ENCODE results near the gene ZNF746.

DNA sequence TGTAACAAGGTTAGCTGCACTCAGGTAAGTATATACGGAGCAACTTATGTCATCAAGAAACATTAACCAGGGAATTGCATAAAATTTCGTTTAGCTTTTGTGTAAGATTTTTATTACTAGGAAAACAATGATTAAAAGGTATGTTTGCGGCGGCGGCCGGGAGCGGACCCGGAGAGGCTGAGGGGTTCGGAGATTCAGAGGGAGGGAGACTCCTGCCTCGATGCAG is 533.8 kb upstream of the CNTNAP2 start:
- PRO-cap, 2 experiments, result no peak in any of the 2 experiments

DNA sequence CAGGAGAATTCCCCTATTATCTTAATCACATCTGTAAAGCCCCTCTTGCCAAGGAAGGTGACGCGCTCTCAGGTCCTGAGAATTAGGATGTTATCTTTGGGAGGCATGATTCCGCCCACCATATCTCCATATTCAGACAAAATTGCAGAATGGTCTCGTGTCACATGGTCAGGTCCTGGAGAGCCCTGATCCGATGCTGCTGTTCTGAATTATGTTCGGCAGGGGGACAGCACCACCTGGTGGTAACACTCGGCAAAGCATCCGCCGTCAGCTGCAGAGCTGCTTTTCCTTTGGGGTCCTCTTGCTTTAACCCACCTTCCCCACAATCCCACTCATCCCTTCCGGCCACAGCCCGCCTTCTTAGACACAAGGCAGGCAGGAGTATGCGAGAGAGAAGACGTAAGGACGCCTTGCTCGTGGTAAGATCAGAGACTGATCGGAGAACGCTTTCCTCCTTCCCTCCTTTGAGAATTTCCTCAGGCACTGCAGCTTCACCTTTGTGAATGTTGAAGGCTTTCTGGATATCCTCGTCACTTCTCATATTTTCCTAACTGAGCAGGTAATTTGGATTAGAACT is 327.8 kb upstream of the C7orf33 start:
- PRO-cap, 2 experiments, result no peak in any of the 2 experiments

GRCh38 chr7:148581729-148582055 is 8.9 kb upstream of the C7orf33 start:
- PRO-cap, 2 experiments, result no peak in any of the 2 experiments

- PRO-cap, 2 experiments, result no peak in any of the 2 experiments
Observed at GRCh38 chr7:148664282-148664685, 34.4 kb upstream of the CUL1 start.

GRCh38 chr7:148774383-148774978 is 75.8 kb downstream of the CUL1 start:
- PRO-cap, 2 experiments, result no peak in any of the 2 experiments

GRCh38 chr7:148883967-148884137 is 239 bp downstream of the EZH2 start:
- PRO-cap, 2 experiments, result no peak in any of the 2 experiments

GRCh38 chr7:148963025-148963489 is 65.2 kb downstream of the PDIA4 start:
- PRO-cap, 2 experiments, result peak in 1 of 2 experiments; most common plus-strand start chr7:148963306 (in 1)

DNA sequence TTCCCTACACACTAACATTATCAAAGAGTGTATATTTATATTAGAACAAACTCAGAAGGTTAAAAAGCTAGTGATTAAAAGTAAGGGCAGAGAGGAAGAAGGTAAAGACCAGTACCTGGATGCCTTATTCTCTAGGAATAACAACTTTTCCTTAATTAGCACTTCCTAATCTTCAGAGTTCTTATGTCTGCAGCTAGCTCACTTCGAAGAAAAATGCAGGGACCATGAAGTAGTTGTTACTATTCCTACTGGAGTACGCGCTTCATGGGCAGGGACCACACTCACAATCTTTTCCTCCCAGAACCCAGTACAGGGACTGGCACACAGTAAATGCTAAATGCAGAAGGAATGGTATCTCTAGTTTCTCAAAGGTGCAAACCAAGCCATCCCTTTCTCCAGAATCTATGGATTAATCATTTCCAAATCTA is 875 bp downstream of the PDIA4 start:
- PRO-cap, 2 experiments, result no peak in any of the 2 experiments

DNA sequence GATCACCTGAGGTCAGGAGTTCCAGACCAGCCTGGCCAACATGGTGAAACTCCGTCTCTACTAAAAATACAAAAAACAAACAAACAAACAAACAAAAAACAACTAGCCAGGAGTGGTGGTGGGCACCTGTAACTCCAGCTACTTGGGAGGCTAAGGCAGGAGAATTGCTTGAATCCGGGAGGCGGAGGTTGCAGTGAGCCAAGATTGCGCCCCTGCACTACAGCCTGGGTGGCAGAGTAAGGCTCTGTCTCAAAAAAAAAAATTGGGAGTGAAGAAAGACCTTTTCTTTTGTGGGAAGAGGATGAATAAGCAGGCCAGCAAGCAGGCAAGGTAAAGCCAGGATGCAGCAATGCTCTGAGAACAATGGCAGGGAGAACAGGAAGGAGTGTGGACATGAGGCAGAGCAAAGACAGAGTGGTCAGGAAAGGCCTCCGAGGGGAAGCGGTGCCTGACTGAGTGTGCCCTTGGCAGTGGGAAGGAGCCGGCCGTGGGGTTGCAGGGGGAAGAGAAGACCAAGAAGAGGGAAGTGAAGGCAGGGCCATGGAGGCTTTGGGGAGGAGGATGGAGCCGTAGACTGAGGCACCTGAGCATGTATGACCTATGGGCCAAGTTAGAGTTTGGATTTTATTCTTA is 22.0 kb upstream of the ZNF212 start:
- PRO-cap, 2 experiments, result no peak in any of the 2 experiments

GRCh38 chr7:149229089-149229976 is 10.1 kb upstream of the ZNF212 start:
- PRO-cap, 2 experiments, result no peak in any of the 2 experiments

- PRO-cap, 2 experiments, result no peak in any of the 2 experiments
Observed at GRCh38 chr7:149414707-149416098, 45.7 kb downstream of the ZNF777 start.

- PRO-cap, 2 experiments, result peak in 2 of 2 experiments; most common plus-strand start chr7:149497884 (in 1); most common minus-strand start chr7:149497743 (in 2)
Observed at GRCh38 chr7:149497400-149498388, at the start of gene ZNF746. Gene ZNF746 (minus strand): TSS chr7:149497809.

- PRO-cap, 2 experiments, result no peak in any of the 2 experiments
Observed at GRCh38 chr7:149605956-149607020, 108.5 kb upstream of the KRBA1 start.

DNA sequence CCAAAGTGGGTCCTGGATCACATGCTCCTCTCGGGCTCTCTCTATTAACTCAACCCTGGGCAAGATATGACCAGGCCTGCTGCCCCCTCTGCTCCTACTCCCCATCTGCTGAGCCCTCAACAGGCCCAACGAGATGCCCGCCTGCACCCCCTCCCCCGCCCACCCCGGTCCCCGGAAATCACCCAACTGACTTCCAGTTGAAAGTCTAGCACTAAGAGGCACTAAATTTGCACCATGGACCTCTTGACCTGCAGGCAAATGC is 79.0 kb upstream of the KRBA1 start:
- PRO-cap, 2 experiments, result no peak in any of the 2 experiments

GRCh38 chr7:149691120-149691451 is 23.7 kb upstream of the KRBA1 start:
- PRO-cap, 2 experiments, result no peak in any of the 2 experiments

GRCh38 chr7:149719779-149720198 is 5.0 kb downstream of the KRBA1 start:
- PRO-cap, 2 experiments, result no peak in any of the 2 experiments

DNA sequence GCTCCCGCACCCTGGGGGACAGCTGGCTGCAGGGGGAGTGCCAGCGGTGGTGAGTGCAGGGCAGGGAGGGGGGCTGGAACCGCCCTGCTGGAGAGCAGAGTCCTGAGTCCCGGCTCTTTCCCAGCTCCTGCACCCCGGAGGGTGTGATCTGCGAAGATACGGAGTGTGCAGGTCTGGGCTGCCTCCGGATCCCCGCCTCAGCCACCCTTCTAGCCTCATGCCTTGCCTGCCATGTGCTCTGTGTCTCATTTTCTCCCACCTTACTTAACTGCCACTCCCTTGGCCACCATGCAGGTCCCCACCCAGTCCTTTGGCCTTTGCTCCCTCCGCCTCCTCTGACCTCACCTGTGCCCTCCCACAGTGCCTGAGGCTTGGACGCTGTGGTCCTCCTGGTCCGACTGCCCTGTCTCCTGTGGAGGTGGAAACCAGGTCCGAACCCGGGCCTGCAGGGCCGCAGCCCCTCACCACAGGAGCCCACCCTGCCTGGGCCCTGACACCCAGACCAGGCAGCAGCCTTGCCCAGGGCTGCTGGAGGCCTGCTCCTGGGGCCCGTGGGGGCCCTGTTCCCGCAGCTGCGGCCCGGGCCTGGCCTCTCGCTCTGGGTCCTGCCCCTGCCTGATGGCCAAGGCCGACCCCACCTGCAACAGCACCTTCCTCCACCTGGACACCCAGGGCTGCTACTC is 16.5 kb upstream of the ZNF862 start:
- PRO-cap, 2 experiments, result no peak in any of the 2 experiments

GRCh38 chr7:149861457-149862122 is 12.2 kb upstream of the ATP6V0E2 start:
- PRO-cap, 2 experiments, result no peak in any of the 2 experiments

DNA sequence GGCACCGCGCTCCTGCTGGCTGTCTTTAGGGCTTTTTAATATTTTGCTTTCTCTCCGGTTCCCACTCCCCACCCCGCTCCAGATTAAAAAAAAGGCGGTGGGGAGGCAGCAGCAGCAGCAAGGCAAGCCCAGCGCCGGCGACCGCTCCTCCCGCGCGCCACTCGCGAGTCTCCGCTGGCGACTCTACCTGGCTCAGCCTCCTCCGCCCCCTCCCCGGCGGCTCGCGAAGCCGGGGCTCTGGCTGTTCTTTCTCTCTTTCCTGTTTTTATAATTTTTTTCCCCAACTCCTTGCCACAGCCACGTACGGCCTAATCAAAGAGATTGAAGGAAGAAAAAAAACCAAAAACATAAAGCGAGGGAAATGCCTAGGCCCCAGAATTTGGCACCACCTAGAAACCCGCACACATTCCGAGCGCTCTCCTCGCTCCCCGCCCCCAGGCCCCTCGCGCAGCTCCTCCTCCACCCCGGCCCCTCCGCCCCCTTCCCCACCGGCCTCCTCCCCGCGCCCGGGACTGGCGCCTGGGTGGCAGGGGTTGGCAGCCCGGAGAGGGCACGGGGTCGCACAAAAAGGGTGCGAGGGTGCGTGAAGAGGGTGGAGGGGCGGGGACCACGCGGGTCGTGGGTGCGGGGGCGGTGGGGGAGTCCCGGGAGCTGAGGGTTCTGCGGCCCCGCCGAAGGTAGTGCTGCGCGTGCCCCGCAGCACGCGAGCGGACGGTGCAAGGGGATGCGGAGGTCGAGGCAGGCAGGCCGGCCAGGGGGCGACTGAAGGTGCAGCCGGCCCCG is 174.3 kb downstream of the ATP6V0E2 start:
- PRO-cap, 2 experiments, result no peak in any of the 2 experiments

- PRO-cap, 2 experiments, result no peak in any of the 2 experiments
Observed at GRCh38 chr7:150102501-150103297, 220.5 kb upstream of the LRRC61 start.

Data from Colon Carcinoma Metastatic in the Lung (tissue), 2 donors.